Peyer's patch (tissue), 4 donors: ENCODE results near the gene PATJ.

DNA sequence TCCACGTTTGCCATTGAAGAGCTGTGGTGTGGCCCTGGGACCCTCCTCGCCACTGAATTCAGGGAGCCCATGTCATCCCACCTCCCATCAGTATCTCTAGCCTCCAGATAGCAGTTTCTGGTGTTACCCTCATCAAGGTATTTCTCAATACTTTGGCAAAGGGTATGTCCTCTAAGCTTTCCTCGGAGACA lies 233.6 kb downstream of the TM2D1 start:
- PRO-cap, result no peak
- RAMPAGE, long total RNA, 4 experiments, result no peak in any of the 4 experiments

- PRO-cap, result bidirectional peak, plus-strand start at chr1:61742480, minus-strand start at chr1:61742368; bidirectional peak, plus-strand start at chr1:61742876, minus-strand start at chr1:61742793
- RAMPAGE, long total RNA, 4 experiments, result start-site peak on the plus strand in 4 of 4 experiments, at chr1:61742450-61742538 at its widest, 28 to 989 reads per replicate
These were observed at the start of gene PATJ for GRCh38 chr1:61742090-61742996. Gene PATJ, plus strand, starts transcription at chr1:61742480.

DNA sequence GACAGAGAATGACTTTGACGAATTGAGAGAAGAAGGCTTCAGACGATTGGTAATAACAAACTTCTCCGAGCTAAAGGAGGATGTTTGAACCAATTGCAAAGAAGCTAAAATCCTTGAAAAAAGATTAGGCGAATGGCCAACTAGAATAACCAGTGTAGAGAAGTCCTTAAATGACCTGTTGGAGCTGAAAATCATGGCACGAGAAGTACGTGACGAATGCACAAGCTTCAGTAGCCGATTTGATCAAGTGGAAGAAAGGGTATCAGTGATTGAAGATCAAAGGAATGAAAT lies 201.9 kb downstream of the PATJ start:
- PRO-cap, result no peak
- RAMPAGE, long total RNA, 4 experiments, result start-site peak on the plus strand in 1 of 4 experiments, centred at position 170 of the sequence, 19 reads per replicate

DNA sequence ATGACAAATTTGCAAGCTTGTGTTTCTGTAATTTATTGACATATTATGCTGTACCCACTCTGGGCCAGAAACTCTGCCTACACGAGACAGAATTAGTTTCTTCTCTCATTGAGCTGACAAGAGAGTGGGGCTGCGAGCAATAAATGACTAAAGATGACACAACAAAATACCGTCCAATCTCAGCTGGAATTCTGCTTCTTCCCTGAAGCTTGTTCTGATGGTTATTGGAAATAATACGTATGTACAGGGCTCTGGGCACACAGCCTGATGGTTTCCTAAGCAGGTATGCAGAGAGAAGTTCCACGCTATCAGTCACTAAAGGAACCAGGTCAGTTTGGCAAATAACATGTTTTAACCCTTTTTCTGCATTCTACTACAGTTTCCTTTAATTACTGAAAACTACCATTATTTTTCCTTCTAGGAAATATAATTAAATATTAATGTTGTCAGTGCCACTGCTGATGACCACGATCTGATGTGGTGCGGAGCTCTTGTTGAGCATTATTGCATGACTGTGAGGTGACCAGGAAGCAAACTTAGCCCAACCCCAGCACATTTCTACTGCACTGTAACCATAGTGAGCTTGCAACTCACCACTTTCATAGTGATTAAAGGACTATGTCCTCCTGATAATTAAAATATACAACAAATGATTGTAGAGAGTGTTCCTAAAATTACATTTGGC lies 221.4 kb upstream of the L1TD1 start:
- PRO-cap, result no peak
- RAMPAGE, long total RNA, 4 experiments, result no peak in any of the 4 experiments

DNA sequence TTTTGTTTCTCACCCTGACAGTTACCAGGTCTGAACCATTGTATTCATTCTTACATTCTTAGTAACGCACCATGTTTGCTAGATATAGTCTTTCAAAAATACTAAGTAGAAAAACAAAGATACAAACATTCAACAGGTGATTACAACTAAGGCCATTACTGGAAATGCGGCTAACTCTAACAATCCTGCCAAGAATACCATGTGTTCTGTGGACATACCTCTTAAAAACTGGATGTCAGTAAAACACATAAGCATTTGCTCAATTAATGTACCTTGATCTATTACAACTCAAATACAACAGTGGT lies 15.4 kb downstream of the ANGPTL3 start:
- PRO-cap, result no peak
- RAMPAGE, long total RNA, 4 experiments, result no peak in any of the 4 experiments

DNA sequence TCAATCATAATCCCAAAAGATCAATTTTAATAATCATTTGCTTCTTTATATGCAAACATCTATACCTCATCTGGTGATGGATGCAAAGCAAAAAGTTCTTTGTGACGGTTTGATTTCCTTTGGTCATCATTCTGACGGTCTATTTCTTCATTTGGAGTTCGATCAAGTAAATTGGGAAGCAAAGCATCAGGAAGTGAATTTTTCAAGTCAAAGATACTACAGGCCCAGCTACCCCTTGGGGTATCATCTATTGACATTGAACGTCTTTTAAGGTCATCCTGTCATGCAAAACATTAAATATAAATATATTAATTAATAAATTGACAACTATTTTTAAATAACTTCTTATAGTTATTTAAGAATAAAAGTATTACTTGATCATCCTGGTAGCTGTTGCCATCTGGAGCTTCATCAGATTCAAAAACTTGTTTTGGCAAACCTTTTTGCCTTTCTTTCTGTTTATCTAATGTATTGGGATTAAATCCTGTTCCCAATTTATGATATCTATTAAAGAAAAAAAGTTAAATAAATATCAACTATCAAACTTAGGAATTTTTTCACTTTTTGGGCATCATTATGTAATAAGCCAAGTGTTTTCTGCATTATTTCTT lies 40.0 kb downstream of the DOCK7 start:
- PRO-cap, result no peak
- RAMPAGE, long total RNA, 4 experiments, result no peak in any of the 4 experiments

- PRO-cap, result no peak
- RAMPAGE, long total RNA, 4 experiments, result no peak in any of the 4 experiments
These were observed 124.1 kb downstream of the ROR1 start for GRCh38 chr1:63897600-63898640.

- PRO-cap, result no peak
- RAMPAGE, long total RNA, 4 experiments, result no peak in any of the 4 experiments
These were observed 120.2 kb upstream of the UBE2U start for GRCh38 chr1:64083142-64083679.

GRCh38 chr1:64320444-64320643 lies 116.9 kb downstream of the UBE2U start:
- PRO-cap, result unidirectional peak, minus-strand start at chr1:64320509
- RAMPAGE, long total RNA, 4 experiments, result no peak in any of the 4 experiments

DNA sequence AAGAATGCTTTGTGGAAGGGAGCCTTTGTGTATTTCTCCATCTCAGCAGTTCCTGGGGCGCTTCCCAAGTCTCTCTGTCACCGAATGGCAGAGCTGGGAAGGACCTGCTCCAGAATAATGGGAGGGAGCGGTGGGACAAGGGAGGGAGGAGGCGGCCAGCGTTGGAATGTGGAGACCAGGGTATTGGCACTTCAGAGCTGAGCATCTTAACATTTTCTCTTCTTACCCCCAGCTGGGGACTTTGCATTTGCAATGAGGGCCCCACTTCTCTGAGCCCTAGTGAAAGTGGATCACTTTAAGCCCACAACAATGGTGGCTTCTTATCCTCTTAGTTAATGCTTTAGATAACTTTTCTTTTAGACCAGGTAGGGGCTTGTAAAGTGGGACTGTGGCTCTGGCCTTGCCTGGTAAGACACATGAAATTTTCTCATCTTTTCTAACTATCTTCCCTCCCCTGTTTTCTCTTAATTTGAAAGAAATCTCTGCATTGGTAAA lies 24.0 kb downstream of the CACHD1 start:
- PRO-cap, result no peak
- RAMPAGE, long total RNA, 4 experiments, result no peak in any of the 4 experiments

DNA sequence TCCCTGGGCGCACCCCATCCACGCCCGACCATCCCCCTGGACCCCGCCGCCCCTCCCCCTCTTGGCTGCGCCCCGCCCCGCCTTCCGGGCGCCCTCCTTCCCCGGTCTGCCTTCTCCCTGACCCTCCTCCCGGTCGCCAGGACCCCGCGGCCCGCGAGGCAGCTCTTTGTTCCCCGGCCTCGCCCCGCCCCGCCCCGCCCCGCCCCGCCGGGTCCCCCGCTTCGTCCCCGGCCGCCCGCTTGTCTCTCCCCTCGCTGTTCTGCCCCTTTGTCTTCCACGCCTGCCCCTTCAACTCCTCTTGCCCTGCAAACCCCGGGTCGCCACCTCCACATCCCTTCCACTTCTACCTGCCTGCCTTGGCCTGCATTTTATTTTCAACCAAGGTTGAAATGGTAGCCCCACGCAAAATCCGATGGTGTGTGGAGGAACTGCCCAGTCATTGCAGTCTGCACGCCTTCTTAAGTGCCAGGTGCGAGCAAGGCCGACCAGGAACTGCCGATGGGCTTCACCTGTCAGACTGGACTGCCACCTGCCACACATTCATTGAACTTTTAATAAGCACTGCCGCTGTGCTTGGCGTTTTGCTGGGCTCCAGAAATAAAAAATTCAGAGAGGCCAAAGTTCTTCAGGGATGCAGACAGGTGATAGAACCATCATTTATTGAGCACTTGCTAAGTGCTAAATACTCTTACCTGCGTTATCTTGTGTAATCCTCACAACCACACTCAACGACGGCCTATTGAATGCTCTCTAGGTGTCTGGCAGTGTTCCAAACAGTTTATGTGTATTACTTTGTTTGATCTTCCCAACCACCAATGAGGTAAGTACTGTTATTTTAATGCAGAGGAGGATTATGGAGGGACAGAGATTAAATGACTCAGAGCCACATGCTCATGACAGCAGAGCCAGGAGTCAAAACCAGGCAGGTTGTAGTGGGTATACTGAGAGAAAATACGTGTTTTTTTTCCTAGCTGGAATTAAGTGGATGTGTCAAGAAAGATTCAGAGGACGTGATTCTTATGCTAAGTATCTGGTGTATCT lies 36.1 kb downstream of the CACHD1 start:
- PRO-cap, result unidirectional peak, minus-strand start at position 494 of the sequence; unidirectional peak, minus-strand start at position 524 of the sequence
- RAMPAGE, long total RNA, 4 experiments, result start-site peak on the plus strand in 1 of 4 experiments, centred at position 505 of the sequence, 7 reads per replicate

DNA sequence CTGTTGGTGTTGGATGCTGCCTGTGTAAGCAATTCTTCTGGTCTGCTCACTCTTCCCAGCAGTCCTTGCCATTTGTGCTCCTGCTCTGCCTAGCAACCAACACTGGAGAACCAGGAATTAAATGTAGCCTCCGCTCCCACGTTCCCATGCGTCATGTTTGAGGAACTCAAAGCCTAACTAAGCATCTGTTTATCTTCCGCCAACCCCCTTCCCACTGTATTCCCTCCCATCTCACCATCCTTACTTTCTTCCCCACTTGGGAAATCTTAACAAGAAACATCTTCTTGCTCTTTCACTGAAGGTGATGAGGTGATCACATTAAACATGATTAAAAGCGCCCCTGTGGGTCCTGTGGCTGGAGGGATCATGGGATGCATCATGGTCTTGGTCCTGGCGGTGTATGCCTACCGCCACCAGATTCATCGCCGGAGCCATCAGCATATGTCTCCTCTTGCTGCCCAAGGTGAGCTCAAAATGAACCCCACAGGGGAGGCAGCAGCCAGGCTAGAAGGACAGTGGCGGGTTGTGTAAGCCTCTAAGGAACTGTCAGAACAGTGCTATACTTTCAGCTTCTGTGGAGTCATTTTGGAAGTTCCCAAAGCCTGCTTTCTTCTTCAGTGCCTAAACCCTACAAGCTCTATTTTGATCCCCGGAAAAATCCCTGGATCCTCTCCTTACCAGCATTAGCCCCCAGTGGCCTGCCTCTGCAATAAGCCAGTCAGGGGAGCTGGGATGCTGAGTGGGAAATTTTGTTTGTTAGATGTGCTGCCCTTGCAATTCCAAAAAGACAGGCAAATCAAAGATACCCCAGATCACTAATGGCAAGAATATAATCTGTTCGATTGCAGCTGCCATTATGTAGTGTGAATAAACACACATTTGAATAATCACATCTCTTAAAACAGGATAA lies 65.3 kb upstream of the RAVER2 start:
- PRO-cap, result no peak
- RAMPAGE, long total RNA, 4 experiments, result no peak in any of the 4 experiments

DNA sequence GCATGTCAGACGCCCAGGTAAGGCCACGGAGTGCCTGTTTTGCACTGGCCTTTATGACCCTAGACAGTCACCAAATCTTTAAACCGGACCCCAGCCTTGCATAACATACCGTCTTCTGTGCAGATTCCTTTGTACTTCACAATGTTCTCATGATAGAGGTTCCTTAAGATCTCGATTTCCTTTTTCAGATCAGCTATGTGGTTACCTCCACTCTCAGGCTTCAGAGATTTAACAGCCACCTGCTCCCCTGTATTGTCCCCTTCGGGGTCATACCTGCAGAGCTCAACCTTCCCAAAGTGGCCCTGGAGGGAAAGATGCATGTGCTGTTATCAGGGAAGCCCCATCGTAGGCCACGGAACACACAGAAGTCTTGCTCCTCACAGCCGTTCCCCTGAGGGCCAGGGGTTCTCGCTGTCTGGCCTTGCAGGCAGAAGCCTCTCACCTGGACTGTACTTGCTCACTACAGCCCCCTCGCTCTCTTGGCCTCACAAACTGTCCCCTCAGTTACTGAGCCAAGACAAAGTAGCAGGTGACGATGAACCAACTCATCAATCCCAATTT lies 94.7 kb downstream of the RAVER2 start:
- PRO-cap, result no peak
- RAMPAGE, long total RNA, 4 experiments, result no peak in any of the 4 experiments

DNA sequence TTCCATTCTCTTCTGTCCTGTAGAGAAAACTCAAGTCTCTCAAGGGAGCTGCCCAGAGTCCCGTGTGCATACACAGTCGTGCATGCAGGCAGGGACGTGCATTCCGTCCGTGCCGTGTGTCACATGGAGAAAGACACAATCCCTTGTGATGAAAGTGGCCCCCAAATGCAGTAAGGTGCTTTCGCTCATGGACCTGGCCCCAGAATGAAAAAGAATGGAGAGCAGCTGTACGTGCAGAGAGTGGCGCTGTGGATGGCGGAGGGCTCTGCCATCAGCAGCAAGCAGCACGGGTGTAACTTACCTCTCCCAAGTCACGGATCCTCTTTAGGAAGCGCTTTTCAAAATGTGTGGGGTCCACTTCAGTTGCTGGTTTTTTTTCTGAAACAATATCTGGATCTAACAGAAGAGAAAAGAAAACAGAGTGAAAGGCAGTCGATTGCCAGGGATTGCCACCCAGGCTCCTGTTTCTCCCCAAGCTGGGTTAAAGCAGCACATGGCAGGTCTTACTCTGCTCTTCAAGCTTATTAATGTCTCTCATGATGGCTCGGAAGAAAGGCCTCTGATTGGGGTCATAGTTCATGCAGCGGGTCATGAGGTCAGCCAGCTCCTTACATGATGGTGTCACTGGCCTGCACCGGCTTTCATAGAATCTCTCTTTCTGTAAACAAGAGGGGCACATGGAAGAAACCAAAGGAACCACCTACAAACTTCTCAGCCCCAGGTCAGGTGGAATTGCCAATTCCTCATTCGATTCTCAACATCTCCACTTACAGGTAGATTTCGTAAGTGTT lies 96.3 kb downstream of the RAVER2 start:
- PRO-cap, result no peak
- RAMPAGE, long total RNA, 4 experiments, result start-site peak on the minus strand in 1 of 4 experiments, centred at position 373 of the sequence, 82 reads per replicate

- PRO-cap, result no peak
- RAMPAGE, long total RNA, 4 experiments, result no peak in any of the 4 experiments
These were observed 104.2 kb downstream of the RAVER2 start for GRCh38 chr1:64848870-64849624.

- PRO-cap, result no peak
- RAMPAGE, long total RNA, 4 experiments, result no peak in any of the 4 experiments
These were observed 89.1 kb downstream of the JAK1 start for GRCh38 chr1:64877105-64877710.

DNA sequence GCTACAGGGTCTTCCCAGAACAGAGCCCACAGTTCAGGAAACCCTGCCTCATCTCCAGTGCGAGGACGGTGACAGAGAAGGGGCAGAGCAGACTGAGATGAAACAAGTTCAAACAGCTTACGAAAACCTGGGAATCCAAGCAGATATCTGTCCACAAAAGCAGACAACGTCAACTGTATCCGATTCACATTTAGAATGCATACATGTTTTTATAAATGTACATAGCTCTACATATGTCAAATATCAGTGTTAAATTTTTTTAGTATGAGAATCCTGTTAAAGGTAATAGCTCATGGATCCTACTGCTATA lies 61.2 kb downstream of the JAK1 start:
- PRO-cap, result no peak
- RAMPAGE, long total RNA, 4 experiments, result start-site peak on the minus strand in 1 of 4 experiments, centred at position 95 of the sequence, 8 reads per replicate

- PRO-cap, result unidirectional peak, plus-strand start at chr1:64955276
- RAMPAGE, long total RNA, 4 experiments, result no peak in any of the 4 experiments
These were observed 11.2 kb downstream of the JAK1 start for GRCh38 chr1:64954903-64955703.

DNA sequence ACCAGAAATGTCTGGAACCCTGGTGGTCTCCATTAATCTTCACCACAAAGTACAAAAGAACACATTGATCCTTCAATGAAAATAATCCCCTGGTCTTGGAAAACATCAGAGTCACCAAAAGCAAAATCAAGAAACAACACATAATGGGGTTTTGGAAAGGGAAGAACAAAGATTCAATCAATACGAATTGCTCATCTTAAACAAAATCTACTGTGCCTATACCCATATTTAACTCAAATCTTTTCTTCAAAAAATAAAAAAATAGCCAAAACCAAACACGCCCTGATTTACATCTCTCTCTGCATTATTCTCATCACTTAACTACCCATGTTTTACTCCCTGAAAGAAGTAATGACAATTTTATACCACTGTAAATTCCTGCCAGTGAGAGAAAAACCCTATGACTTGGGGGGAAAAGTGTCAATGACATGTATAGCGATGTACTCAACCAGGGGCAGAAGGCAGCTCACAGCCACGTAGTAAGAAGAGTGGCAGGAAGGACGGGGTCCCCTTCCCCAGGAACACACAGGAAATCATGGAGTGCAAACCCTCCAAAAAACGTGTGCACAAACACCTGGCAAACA lies 1.4 kb downstream of the JAK1 start:
- PRO-cap, result no peak
- RAMPAGE, long total RNA, 4 experiments, result no peak in any of the 4 experiments

DNA sequence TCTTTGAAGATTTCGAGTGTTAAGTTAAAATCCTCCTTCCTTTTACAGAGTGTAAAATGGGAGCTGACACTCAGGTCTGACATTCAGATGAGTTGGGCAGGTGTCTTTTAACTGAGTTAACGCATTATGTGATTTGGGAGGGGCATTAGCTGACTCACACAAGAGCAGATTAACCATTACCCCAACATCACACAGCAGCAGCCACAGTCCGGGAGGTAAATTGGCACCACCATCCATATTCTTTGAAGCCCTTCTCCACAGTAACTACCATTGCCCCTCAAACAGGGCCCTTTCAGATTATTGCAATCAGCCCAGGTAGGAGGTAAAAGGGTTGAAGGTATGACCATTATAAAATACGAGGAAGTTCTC lies 15.8 kb upstream of the JAK1 start:
- PRO-cap, result unidirectional peak, minus-strand start at position 81 of the sequence
- RAMPAGE, long total RNA, 4 experiments, result no peak in any of the 4 experiments